Frontal cortex (tissue), 2 donors: ENCODE results near the gene C8B.

DNA sequence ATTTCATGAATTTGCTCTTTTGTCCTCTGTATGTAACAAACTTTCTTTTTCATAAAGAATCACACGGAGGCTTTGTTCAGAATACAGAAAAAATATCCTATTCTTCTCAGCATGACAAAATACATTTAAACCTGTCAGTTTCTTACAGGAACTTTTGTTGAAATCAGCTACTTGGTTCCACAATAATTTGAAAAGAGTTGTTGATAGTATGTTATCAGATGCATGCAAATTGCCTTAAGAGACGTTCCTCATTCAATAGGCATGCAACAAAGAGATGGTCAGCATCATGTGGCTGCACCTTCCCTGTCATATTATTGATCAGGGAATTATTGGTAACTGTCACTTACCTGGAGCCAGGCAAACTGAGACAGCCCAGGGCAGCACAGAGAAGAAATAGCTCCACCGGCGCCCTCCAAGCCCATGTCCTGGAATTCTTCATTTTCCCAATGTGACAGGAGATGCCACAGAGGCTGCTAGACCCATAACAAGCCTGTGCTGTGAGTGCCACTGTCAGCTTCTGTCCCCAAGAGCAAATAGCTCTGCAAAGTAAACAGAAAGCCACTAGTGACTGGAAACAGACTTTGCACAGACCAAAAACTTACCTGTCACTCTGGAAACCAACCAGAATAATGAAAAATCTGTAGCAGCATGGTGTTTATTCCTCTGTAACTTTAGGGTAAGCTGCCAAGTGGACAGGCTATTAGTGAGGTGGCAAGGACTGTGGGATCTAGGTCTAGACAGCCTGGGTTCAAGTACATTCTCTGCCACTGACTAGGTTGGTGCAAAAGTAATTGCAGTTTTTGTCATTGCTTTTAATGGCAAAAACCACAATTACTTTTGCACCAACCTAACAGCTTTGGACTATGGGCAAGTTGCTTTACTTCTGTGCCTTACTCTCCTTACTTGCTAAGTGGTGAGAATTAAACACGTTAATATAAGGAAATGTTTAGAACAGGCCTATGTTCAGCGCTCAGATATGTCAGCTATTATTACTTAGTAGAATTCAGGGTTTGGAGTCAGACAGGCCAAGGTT lies at the start of gene C8B:
Gene C8B (minus strand): TSS at position 506 of the 1,033 bp plus-strand sequence.
- RAMPAGE, long total RNA, result no peak

- RAMPAGE, long total RNA, result no peak
These were observed 164.0 kb upstream of the C8B start for GRCh38 chr1:57129835-57130113.

DNA sequence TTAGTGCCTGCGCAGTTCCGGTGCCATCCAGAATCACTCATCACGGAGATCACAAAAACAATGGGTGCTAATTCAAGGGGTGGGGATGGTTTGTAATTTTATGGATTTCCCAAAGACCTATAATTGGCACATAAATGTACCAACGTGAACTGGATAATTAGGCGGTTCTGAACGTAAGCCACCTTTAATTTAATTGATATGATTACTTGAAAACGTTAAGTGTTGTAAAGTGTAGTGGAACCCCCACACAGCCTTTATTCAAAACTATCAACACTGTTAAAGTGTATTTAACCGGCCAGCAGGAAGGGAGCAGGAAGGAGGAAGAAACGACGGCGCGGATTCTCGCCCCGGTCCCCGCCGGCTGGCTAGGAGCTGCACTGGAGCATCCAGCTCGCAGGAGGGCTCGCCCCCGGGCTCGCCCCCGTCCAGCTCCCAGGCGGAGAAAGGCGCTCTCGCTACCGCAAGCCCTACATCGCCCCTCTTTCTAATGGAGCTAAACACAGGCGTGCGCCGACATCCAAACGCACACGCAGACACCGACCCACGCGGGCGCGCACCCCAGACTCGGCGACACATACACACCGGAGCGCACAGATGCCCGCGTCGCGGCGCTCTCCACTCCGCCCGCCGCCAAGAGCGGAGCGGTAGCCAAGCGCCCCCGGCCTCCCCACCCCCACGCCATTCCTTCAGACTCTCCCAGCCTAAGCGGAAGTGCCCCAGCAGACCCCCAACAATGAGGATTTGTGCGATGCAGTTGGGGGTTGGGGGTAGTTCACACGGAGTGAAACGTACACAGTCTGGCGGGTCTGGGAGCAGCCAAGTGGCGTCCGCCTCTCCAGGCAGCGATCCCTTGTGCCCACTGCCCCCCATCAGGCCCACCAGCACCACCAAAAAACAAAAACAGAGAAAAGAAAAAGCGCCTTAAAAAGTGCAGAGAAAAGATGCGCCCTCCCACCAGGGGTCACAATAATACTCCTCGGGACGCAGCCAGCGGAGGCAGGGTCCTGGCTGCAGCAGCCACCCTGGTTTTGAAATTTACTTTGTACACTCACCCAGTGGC lies 1.6 kb downstream of the DAB1 start:
- RAMPAGE, long total RNA, result no peak

GRCh38 chr1:57816609-57817041 lies 392.8 kb upstream of the DAB1 start:
- RAMPAGE, long total RNA, result no peak

DNA sequence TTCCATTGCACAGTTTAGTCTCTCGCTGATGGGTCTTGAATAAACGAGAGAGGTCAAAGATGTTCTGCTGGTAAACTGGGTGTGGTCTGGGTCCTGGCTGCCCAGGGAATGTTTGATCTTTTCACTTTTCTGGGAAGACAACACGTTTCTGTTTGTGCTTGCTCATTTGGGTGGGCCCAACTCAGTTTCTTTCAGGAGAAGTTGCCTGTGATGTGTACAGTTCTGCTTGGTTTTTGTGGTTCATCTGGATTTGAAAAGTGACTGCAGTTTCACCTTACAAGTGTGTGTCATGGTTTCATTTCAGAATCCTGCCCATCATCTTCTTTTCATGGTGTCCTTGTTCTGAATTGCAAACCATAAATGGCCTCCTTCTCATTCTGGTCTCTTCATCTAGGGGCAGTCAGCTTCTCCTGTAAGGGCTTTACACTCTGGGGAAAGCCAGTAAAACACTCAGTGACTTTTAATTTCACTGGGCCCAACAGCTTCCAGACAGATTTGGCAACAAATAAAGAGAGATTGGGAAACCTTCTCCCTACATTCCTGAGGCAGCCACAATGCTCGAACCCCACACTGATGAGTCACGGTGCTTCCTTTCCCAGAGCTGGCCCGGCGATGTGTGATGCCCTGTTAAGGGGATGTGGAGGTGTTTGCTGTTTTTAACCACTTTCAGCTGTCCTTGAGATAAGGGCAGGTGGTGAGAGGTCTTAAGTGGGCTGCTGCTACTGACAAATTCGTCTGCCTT lies 7.3 kb upstream of the TACSTD2 start:
- RAMPAGE, long total RNA, result no peak

DNA sequence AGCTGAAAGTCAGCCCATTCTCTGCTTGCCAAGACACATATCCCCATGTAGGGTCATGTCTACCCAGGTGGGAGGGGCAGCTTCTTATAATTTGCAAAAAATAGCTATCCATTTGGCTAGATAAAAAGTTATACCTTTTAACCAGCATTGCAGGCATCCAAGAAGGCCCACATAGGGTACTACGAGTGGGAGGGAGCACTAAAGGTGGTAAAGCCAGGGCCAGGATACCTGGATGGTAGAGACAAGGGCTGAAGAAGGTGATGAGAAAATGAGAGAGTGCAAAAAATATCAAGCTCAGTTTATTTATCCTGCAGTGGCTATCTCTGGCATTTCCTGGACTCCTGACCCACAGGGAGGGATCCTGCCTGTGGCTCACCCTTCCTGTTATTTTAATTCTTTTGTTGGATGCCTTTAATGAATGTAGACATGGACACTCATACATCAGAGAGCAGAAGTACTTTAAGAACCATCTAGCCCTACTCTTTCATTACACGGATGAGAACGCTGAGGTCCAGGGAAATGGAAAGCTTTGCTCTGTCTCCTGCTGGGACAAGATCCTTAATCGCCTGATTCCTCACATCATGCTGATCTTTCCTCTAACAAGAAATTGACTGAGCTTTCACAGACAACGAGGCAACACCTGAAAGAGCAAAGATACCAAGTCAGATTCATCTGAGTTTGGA lies 20.7 kb downstream of the JUN start:
- RAMPAGE, long total RNA, result no peak

DNA sequence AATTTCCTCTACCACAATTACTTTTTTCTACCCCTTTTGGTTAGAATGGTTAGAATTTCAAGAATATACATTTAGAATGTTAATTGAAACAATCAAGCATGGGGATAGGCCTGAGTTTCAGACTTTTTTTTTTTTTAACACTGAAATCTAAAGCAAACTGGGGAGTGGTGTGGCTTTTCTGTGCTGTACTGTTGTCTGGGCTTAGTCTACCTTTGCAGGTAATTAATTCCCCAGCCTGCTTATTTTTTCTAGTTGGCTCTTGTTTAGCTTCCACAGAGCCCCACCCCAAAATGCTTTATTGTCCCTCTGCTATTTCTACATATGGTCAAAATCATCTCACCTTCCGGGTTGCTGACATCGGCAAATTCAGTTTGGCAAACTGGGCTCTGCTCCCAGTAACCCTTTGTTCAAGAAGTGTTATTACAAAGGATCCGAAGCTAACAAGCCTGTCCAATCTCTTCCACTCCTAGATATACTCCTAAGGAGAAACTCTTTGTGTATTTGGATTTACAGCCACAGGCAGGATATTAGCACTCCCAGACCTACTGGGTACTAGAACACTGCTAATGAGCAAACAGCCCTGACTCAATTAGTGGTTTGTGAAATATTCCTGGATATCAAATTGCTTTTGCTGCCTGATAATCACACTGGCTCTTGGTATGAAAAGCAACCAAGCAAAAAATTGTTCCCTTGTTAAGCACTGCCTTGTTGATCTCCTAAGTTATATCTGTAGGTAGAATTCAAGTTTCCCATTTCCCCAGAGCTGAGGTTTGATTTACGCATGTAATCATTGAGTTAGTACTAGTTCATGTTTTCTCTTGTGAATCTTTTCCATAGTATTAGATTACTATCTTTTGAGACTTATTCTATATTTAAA lies 4.0 kb downstream of the JUN start:
- RAMPAGE, long total RNA, result no peak

GRCh38 chr1:58812870-58813504 lies 29.1 kb upstream of the JUN start:
- RAMPAGE, long total RNA, result no peak

- RAMPAGE, long total RNA, result no peak
These were observed 99.6 kb upstream of the JUN start for GRCh38 chr1:58882876-58884336.

DNA sequence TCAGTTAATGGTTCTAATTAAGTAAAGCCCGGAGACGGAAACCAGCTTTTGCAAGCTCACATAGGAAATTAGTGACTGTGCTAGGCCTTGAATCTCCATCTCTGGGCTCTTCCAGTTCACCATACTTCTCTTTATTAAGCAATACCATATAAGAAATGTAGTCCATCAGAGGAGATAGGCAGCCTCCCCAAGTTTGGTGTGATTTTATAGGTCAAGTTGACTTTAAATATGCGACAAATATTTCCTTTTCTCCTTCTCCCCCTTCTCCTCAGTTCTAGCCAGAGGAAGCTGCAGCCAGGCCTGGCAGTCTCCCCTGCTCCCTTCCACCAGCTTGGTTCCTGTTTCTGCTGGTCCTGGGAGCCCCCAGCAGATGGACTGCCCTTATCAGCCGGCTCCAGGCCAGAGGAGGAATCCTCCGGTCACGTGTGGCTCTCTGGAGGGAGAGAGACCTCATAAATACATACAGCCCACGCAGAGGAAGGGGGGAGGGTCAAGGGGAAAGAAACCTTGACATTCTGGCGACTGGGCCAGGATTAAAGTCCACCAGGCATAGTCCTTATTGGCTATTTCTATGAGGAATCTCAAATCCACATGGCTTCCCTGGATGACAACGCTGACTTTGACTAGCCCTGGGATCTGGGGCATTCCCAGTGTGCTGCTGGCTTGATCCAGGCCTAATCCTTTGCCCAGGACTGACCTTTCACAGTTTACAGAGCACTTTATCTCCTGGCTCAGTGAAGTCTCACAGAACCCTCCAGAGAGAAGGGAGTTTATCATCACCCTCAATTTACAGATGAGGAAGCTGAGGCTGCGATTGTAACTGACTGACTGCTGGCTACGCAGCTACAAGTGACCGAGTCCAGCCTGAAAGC lies 115.2 kb upstream of the JUN start:
- RAMPAGE, long total RNA, result no peak

DNA sequence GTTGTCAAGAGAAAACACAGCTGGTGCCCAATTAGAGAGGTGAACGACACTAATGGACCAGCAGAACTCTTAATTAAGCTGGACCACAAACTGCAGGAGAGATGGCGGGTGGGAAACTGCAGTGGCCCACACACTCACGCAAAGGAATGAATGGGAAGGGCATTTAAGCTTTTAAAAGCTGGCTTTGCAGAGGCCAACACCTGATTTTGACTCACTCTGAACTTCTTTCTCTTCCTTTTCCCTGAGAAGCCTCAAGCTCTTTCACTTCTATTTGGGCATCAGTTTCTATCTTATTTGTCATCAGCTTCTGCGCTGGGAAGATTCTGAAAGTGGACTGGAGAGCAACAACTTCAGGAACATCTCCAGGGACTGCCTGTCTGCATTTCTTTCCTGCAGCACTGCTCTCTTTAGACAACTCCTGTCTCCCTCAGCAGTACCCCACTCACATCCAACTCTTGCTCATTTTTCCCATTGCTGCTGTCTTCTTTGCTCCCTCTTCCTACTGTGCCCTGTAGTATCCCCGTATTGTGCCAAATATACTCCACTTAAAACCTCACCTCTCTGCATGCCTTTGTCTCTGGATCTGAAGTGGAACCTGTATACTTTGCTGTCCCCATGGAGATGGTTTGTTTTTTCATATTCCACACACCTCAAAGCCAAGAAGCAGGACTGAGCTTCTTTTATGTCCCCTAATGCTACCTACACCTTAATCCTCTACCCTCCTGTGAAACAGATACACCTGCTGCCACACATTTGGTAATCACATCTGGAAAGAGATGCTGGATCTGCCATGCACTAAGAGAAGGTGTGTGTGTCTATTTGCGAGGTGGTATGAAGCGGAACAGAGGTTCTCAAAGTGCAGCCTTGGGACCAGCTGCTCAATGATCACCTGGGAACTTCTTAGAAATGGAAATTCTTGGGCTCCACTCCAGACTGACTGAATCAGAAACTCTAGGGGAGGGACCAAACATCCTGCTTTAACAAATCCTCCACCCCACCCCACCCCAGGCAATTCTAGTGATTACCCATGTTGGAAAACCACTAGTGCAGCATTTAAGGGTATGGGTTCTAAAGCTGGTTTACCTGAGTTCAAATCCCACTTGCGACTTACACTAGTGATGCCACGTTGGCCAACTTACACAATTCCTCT lies 143.5 kb upstream of the JUN start:
- RAMPAGE, long total RNA, result no peak

DNA sequence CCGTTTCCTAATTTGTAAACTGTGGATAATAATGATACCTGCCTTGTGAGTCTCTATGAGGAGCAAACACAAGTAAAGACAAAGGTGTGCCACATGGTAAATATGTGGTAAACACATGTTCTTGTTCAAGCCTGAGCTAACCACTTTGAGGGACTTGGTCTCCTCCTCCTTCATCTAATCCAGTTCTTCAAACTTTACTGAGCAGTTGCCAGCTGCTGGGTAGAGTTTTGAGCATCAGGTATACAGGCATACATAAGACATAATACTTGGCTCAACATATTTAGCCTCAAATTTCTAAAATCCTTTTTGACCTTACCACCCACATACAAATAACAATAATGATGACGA lies 158.2 kb upstream of the JUN start:
- RAMPAGE, long total RNA, result no peak

- RAMPAGE, long total RNA, result no peak
These were observed 210.0 kb downstream of the FGGY start for GRCh38 chr1:59506818-59507377.

DNA sequence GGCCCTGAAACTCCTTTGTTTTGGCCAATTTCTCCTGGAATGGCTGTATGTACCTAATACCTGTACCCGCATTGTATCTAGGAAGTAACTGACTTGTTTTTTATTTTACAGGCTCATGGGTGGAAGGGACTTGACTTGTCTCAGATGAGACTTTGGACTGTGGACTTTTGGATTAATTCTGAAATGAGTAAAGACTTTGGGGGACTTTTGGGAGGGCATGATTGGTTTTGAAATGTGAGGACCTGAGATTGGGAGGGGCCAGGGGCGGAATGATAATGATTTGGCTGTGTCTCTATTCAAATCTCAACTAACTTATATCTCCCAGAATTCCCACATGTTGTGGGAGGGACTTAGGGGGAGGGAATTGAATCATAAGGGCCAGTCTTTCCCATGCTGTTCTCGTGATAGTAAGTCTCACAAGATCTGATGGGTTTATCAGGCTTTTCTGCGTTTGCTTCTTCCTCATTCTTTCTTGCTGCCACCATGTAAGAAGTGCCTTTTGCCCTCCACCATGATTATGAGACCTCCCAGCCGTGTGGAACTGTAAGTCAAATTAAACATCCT lies 218.4 kb downstream of the FGGY start:
- RAMPAGE, long total RNA, result no peak

DNA sequence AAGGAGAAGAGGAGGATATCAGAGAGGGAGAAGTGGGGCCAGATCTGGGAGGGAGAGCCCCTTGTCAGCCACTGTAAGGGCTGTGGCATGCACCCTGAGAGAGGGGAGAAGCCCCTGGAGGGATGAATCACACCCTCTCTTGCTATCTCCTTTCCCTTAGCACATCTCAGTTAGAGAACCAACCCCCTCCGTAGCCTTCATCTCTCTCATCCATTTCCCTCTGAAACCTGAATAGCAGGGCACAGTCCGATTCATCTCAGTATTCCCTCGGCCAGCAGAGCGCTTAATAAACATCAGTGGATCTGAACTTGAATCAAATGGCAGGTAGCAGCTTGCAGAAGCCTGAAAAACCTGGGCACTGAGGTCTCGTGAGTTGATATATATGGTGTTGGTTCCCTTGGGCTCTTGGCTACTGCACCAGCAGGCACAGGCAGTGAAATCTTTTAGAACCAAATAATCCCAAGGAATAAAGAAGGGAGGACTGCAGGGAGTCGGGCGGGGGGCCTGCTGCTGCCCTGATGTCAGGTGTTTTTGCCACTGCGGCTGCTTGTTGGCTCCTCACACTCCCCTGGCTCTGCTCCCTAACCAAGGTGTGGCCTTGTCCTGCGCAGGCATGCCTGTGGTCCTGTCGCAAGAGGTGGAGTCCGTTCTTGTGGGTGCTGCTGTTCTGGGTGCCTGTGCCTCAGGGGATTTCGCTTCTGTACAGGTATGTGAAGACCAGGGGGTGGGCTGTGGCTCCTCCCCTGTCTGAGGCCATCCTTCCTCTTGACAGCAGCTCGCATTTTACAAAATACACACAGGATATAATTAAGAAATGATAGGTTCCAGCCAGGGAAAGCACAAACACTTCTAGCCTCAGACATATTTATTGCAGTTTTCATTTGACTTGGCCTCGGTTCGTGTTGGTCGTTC lies 141.1 kb upstream of the HOOK1 start:
- RAMPAGE, long total RNA, result no peak

DNA sequence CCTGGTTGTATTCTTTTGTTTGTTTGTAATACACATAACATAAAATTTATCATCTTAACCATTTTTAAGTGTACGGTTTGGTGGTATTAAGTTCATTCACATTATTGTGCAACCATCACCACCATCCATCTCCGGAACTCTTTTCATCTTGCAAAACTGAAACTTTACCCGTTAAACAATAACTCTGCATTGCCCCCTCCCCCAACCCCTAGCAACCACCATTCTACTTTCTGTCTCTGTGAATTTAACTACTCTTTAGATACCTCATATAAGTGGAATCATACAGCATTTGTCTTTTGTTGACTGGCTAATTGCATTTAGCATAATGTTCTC lies 117.6 kb upstream of the HOOK1 start:
- RAMPAGE, long total RNA, result no peak

GRCh38 chr1:59733361-59734021 lies 81.3 kb upstream of the HOOK1 start:
- RAMPAGE, long total RNA, result no peak

DNA sequence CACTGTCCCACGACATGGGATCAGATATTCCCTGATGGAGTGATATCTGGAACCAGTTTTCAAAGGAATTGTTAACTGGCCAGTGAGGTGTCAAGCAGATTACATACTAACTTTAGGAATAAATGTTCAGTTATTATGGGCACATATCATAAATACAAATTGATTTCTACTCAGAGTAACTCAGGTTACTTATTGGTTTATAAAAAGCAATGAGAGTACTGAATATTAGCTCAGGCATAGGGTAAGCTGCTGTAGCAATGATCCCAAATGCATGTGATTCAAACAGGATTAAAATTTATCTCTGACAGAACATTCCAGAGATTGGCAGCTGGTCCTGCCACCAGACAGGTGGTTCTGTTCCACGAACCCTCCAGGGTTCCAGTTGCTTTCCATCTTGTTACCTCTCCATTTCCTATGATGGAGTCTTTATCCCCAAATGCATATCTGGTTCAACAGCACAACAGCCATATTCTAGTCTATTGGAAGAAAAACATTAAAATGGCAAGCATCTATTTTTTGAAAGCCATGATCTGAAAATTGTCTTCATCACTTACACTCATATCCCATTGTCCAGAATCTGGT lies 10.3 kb upstream of the CYP2J2 start:
- RAMPAGE, long total RNA, result no peak

DNA sequence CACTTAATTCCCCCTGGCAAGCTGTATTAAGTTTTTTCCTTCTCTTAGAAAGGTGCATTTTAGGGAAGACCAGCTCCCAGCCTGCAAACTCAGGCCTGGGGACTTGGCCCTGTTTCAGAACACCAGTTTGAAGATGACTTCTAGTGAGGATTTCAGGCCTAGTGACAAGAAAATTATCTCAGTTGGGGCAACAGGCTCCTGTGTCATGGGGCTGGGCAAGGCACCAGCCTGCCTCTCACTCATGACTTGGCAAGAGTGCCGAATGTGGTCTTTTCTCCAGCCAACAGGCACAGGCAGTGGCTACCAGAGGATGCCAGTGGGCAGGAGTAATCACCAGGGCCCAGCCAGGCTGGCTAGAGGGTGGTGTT lies 178.0 kb upstream of the NFIA start:
- RAMPAGE, long total RNA, result no peak

DNA sequence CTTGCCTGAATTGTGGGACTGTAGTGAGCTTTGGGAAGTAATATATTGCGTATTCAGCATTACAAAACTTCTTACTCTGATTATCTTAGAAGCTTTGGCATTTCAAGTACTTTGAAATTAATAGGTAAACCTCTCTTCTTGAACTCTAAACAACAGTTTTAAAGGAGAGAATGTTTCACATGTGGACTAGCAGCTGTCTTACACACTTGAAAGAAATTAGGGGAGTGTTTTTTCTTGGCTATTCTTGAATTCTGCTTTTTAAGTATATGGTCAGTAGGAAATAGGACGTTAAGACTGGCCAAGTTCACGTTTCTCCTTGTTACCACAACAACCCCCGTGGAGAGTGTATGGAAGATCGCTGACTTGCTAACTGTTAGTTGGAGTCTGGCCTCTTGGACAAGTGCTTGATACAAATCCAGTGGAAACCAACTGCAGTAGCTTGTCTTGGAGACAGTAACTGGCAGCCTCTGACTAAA lies 3.9 kb upstream of the NFIA start:
- RAMPAGE, long total RNA, result no peak